Cytotoxic T cell (primary cell): ENCODE results near the genes AGL, SASS6 and AMY1A.

DNA sequence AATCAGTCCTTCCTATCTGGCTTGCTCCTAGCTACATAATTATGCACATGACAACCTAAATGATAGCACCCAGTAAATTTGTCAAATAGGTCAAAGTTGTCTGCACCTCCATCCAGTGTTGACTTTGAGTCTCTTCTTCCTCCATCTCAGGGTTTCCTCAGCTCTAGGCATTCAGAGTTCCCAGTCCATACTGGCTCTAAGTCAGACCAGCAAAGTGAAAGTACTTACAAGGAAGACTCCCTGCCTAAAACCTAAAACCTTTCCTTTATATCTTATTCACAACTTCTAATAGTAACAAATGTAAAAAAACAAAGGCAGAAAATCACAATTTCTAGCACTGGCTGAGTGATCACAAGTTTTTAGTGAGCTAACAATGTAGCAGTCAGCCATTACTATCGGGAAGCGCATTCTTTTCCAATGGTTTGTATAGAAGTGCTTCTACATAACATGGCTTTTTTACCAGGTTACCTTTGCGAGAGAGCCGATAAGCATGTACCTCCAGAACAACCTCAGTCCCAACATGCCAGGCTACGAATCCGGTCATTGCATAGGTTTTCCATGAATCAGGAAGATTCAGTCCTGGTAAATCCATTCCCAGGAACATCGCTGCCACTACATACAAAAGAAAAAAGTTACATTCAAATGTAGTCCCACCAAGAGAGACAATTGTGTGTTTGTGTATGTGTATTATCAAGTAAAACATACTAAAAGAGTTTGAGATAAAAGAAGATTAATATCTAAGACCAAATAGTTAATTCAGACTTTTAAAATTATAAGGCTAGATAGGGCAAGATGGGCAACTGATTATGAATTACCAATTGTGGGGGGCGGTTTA is 55.9 kb downstream of the FRRS1 start:
- PRO-cap, 2 experiments = no peak in any of the 2 experiments

GRCh38 chr1:99849485-99850887 is at the start of gene AGL:
AGL (plus strand) TSS chr1:99850361.
- PRO-cap, 2 experiments = peak in 2 of 2 experiments; most common plus-strand start chr1:99850126 (in 2); most common minus-strand start chr1:99850023 (in 2)

- PRO-cap, 2 experiments = no peak in any of the 2 experiments
Measured at GRCh38 chr1:99852025-99852396, 1.9 kb downstream of the AGL start.

DNA sequence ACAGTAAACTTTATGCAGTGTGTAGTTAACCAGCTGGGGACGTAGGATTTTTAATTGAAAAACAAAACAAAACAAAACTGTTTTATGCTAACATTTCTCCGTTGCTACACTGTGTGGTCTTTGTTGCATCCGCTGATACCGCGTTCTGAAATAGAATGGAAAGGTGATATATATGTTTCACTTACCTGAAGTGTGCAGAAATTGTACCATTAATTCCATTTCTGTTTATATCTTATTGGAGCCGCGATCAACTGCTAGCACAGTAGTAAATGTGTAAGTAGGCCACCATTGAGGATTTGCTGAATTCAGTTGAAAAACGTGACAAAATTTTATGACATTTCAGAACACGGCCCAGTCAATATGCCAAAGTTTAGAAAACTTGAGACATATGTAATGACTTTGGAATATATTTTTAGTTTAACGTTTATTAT is 1.2 kb downstream of the MFSD14A start:
- PRO-cap, 2 experiments = peak in 2 of 2 experiments; most common plus-strand start position 228 of the sequence (in 2); most common minus-strand start position 56 of the sequence (in 1)

GRCh38 chr1:100132306-100133623 is at the start of gene SASS6:
SASS6 (minus strand) TSS chr1:100132930.
- PRO-cap, 2 experiments = peak in 2 of 2 experiments; most common plus-strand start chr1:100133169 (in 2); most common minus-strand start chr1:100133009 (in 2)

DNA sequence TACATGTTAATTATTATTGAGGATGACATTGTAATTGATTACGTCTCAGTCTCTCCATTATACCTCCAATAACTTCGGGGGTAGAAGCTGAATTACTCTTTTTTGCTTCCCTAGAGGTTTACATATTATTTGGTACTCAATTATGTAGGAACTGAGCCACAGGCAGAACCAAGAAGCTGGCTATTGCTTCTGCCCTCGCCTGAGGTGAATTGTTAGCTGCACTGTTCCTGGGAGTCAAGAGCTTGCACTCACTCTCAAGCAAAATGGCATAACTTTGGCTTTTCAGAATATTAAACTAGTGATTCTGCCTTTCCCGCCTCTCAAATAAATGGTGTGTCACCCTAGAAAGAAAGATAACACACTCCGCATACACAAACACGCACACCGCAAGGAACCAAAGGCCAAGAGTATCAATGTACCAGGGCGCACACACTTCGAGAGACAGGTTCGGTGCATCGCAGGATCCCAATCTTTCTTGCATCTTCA is 577 bp upstream of the RTCA start:
- PRO-cap, 2 experiments = peak in 2 of 2 experiments; most common plus-strand start position 432 of the sequence (in 2); most common minus-strand start position 265 of the sequence (in 2)

- PRO-cap, 2 experiments = peak in 1 of 2 experiments; most common plus-strand start chr1:100355193 (in 1); most common minus-strand start chr1:100355114 (in 1)
Measured at GRCh38 chr1:100354903-100355377, 2.6 kb downstream of the CDC14A start.

- PRO-cap, 2 experiments = peak in 2 of 2 experiments; most common plus-strand start chr1:100363163 (in 2)
Measured at GRCh38 chr1:100362676-100363839, 10.8 kb downstream of the CDC14A start.

DNA sequence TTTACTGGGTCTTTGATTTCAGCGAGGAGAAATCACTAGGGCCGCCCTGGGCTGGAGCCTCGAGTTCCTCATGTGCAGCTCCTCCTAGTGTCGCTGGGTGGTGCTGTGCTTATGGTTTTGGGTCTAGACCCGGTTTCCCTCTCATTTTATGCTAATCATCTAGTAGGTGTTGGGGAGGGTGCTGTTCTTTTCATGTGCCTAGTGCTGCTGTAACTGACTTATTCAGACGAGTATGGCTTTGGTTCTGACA is 74.2 kb upstream of the GPR88 start:
- PRO-cap, 2 experiments = no peak in any of the 2 experiments

GRCh38 chr1:100582770-100583451 is 45.0 kb downstream of the GPR88 start:
- PRO-cap, 2 experiments = no peak in any of the 2 experiments

DNA sequence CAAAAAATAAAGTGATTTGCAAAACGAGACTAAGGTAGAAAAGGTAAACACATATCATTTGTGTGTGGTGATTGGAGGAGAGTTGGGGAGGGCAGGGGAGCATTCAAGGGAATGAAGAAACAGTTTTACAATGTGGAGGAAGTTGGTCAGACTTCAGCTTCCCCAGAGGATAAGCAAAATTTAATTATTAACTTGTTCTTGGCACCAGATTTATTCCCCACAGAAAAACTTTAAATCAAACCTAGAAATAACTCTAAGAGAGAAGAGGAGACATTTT is 75.8 kb upstream of the VCAM1 start:
- PRO-cap, 2 experiments = no peak in any of the 2 experiments

DNA sequence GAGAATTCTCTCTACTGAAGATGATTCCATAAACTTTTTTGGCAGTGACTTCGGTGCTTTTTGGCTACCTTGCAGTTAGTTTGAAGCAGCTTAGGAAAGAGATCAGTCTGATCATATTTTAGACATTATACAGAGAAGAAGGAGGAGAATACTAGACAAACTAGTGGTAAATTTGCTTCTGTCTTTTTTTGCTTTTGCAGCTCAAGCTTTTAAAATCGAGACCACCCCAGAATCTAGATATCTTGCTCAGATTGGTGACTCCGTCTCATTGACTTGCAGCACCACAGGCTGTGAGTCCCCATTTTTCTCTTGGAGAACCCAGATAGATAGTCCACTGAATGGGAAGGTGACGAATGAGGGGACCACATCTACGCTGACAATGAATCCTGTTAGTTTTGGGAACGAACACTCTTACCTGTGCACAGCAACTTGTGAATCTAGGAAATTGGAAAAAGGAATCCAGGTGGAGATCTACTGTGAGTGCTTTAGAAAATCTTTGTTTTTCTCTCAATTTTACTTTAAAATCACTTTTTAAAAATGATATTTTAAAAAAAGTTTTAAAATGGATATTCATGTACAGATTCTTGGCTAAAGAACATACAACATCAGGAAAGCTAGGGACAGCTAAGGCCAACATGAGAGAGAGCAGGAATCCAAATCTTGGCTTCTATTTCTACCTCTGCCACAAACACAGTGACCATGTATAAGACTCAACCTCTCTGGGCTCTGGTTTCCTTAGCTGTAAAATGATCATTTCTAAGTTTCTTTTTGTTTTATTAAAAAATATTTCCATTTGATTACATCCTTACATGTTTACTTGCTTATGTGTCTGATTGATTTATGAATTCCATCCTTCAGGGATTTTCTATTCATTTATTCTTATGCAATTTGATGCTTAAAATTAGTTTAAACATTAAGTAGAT is 995 bp downstream of the VCAM1 start:
- PRO-cap, 2 experiments = no peak in any of the 2 experiments

DNA sequence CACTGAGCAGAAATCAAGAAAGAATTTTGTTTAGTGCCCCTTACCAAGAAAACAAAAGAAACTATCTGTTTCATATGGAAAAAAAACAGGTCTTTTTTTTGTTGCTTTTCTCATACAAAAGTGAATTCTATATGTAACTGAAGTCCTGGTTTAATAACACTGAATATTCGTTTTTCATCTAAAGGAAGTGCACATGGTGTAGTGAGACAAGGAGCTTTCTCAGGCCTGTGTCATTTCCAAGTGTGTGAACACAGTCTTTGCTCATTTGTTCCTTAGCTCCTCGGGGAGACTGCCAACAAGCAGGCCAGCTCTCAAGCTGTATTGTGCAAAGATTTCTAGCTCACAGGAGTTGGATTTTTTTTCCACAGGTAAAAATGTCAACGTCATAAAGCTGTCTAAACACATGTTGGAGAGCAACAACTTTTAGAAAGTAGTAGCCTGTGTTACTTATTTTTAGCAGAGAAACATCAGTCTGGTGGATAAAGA is 87.9 kb upstream of the S1PR1 start:
- PRO-cap, 2 experiments = no peak in any of the 2 experiments

- PRO-cap, 2 experiments = no peak in any of the 2 experiments
Measured at GRCh38 chr1:101181764-101182706, 54.8 kb upstream of the S1PR1 start.

DNA sequence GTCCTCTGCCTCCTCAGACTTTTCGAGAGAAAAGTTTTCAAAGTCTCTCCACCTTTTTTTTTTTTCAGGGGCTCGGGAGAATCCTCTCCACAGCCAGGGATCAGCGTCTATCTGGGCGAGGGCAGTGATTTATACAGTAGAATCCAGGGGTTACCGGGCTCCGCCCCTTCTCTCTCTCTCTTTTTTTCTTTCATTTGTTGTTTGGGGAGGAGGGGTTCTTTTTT is 395 bp upstream of the S1PR1 start:
- PRO-cap, 2 experiments = peak in 2 of 2 experiments; most common minus-strand start position 113 of the sequence (in 2)

GRCh38 chr1:101237352-101238591 is 953 bp downstream of the S1PR1 start:
- PRO-cap, 2 experiments = peak in 2 of 2 experiments; most common plus-strand start chr1:101238119 (in 2); most common minus-strand start chr1:101237557 (in 1)

GRCh38 chr1:101239692-101240902 is 3.3 kb downstream of the S1PR1 start:
- PRO-cap, 2 experiments = peak in 2 of 2 experiments; most common plus-strand start chr1:101240662 (in 2)

- PRO-cap, 2 experiments = no peak in any of the 2 experiments
Measured at GRCh38 chr1:101388532-101389341, 151.9 kb downstream of the S1PR1 start.

- PRO-cap, 2 experiments = no peak in any of the 2 experiments
Measured at GRCh38 chr1:103655499-103655932, at the start of gene AMY1A. AMY1A (plus strand) TSS chr1:103655760.

GRCh38 chr1:104412760-104413331 is 663.1 kb downstream of the AMY1C start:
- PRO-cap, 2 experiments = no peak in any of the 2 experiments